SK-N-MC (cell line): ENCODE measurements around a stretch of chr7.

GRCh38 chr7:72838251-72838885 lies 10.4 kb upstream of the TYW1B start:
- RRBS: no CpG with 5 or more reads among the region's 7 CpGs

DNA sequence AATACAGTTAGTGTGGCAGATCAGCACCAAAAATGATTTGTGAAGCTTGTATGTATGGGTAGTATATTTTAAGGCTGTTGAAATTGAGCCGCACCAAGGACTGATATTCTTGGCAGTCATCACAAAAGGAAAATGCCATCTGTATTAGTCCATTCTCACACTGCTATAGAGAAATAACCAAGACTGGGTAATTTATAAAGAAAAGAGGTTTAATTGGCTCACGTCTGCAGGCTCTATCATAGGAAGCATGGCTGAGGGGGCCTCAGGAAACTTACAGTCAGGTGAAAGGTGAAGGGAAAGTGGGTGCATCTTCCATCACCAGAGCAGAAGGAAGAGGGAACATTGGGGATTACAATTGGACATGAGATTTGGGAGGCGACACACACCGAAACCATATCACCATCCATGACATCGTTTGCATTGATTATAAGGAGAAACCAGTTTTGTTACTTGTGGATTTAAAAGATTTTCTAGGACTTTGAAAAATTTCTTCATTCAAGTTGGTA lies 42.9 kb upstream of the POM121 start:
- RRBS: no CpG with 5 or more reads among the region's 5 CpGs

GRCh38 chr7:72914520-72914973 lies 10.3 kb upstream of the POM121 start:
- RRBS: no CpG with 5 or more reads among the region's 8 CpGs

- RRBS: no CpG with 5 or more reads among the region's 13 CpGs
Observed at GRCh38 chr7:72944284-72945025, 19.6 kb downstream of the POM121 start.

- RRBS: no CpG with 5 or more reads among the region's 13 CpGs
Observed at GRCh38 chr7:73291768-73292393, 16.7 kb downstream of the NSUN5 start.

GRCh38 chr7:73303631-73304448 lies 4.8 kb downstream of the NSUN5 start:
- RRBS: no CpG with 5 or more reads among the region's 40 CpGs

DNA sequence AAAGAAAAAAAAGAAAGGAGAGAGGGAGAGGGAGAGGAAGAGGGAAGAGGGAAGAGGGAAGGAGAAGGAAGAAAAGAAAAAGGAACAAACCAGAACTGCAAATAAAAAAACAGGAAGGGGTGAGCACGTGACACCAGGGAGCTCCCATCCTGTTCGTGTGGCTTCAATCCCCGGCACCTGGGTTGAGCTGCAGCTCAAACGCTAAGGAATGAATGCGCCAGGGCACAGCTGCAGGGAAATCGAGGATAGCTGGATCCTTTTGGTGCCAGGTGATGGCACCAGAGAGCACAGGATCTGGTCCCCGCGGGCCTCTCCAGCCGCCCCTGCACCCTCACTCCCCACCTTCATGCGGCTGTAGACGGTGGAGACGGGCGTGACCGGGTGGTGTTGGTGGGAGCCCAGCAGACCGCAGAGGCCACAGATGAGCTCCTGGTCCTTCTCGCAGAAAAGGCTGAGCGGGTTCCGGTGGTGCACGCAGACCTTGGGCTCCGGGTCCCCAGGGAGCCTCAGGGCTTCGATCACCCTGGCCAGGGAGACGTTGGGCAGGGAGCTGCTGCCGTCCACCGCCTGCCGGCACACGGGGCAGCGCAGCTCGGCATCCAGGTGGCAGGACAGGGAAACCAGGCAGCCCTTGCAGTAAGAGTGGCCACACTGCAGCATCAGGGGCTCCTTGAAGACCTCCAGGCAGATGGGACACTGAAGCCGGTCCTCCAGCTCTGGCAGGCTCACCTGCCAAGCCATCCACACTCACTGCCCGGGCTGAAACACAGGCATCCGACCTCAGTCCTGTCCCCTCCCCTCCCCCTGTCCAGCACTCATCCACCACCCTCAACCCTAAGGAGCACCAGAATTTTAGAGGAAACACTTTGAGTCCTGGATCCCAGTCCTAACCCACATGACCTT lies 3.6 kb downstream of the TRIM50 start:
- RRBS: 93% methylated on average over 3 of the region's 31 CpGs

DNA sequence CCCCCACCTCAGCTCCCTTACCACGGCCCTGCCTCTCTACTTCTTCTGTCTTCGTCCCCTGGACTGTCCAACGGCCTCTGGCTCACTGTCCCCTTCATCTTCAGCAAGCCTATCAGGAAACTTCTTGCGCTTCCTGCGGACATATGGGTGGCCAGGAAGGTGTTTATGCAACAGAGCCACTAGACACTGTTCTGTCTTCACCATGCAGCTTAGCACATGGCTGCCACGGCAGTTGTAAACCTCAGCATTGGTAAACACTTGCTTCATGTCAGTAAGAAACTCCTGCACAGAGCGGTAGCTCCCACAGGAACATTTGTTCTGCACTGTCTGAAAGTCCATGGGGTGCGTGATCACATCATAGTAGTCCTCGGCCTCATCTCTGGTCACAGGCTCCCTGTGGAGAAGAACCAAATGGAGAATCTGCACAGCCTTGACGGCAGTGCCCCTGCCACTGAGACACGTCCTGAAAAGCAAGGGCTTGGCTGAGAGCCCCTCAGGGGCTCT lies 8.6 kb downstream of the FZD9 start:
- RRBS: no CpG with 5 or more reads among the region's 11 CpGs

- RRBS: no CpG with 5 or more reads among the region's 6 CpGs
Observed at GRCh38 chr7:73555709-73556149, 1.8 kb downstream of the BCL7B start.

DNA sequence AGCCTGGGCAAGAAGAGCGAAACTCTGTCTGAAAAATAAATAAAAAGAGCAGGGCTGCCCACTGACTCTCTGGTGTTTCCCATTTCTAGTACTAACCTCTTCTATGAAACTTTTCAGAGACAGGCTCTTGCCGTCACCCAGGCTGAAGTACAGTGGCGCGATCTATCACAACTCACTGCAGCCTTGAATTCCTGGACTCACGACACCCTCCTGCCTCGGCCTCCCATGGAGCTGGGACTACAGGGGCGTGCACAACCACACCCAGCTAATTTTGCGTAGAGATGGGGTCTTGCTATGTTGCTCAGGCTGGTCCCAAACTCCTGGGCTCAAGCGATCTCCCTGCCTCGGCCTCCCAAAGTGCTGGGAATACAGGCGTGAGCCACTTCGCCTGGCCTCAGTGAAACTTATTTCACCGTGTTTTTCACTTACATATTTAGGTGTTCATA lies 812 bp downstream of the TBL2 start:
- RRBS: no CpG with 5 or more reads among the region's 13 CpGs

GRCh38 chr7:73600317-73601103 lies 22.1 kb upstream of the TBL2 start:
- RRBS: 97% methylated on average over 6 of the region's 20 CpGs

DNA sequence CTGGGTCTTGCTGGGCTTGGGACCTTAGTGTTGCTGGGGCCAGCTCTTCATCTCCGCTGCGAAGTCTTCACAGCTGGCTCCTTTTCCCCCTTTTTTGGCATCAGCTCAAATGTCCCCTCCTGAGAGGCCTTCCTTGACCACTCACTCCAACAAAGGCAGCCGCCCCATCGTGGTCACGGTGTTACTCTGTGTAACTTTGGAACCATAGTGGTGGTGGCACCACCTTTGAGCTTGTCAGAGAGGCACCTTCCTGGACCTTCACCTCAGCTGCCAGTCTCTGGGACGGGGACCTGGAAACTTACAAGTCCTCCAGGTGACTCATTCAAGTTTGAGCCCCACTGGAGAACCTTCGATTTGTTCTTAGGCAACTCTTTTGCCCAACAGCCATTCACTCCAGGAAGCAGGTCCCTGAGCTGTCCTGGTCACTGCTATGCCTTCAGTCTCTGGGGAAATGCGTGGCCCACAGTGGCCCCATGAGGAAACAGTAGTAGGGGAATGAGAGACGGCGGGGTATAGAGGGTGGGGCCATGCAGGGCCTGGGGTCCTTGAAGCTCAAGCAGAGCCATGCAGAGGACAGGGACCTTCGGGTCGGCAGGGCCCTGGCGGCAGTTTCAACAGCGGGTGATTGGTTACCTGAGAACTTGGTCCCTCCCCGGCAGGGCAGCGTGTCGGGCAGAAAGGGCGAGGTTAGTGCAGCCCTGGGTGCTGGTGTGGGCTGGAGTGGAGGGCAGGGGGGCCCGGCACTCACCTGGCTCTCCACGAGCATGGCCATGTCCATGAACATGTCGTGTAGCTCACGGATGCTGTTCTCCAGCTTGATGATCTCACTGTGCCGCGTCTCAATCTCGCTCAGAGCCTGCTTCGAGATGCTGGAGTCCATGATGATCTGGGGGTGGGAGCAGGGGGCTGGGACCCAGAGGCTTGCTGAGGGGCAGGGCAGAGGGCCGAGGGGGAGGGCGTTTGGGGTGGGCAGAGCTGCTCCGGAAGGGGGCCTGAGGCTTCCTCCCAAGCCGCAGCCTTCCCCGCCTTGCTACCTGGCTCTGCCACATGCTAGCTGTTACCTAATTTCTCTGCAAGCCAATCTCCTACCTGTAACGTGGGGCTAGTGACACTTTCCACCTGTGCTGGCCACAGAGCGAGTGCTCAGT lies 17.0 kb downstream of the STX1A start:
- RRBS: 95% methylated on average over 5 of the region's 33 CpGs

- RRBS: no CpG with 5 or more reads among the region's 5 CpGs
Observed at GRCh38 chr7:73881266-73881765, 20.4 kb downstream of the TMEM270 start.

DNA sequence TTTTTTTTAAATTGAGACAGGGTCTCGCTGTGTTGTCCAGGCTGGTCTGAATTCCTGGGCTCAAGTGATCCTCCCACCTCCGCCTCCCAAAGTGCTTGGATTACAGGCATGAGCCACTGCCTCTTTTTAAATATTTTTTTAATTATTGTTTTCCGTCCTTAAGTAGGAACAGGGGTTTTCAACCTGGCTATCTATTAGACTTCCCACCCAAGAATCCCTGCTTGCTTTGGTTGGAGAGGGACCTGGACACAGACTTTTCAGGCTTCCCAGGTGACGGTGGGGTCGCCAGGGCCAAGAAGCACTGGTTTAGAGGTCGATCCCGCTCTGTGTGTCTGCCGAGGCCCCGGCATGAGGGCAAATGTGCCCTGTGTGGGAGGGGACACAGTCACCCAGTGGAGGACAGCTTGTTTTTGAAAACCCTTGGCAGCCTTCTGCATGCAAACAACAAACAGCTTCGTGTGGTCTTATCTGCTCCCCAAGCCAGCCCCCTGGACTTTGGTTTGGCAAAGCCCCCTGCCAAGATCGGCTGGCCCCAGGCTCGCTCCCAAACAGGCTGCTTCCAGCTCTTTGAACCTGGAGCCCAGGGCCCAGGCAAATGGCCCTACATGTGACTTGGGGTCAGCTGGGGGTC lies 2.7 kb downstream of the ELN start:
- RRBS: no CpG with 5 or more reads among the region's 12 CpGs

GRCh38 chr7:74093529-74094447 lies 10.2 kb downstream of the LIMK1 start:
- RRBS: 32% methylated on average over 4 of the region's 26 CpGs

GRCh38 chr7:74195362-74196744 lies 14.0 kb upstream of the LAT2 start:
- RRBS: no CpG with 5 or more reads among the region's 36 CpGs

- RRBS: 47% methylated on average over 7 of the region's 36 CpGs
Observed at GRCh38 chr7:74306534-74307539, 17.6 kb downstream of the CLIP2 start.

DNA sequence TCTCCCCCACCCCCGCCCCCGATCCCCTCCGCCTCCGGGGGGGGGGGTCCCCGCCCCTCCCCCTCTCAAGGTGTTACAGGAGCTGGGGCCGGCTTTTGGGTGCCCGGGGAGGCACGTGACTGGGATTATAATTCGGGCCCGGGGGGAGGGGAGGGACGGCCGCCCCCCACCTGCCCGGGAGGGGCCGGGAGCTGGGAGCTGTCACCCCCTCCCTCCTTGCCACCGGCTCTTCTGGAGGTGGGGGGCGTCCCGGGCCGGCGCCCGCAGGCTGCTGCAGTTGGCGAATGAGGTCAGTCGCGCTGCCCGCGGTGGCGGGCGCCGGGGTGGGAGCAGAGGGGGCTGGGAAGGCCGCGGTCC lies 496 bp downstream of the GTF2IRD1 start:
- RRBS: 2% methylated on average over 10 of the region's 30 CpGs

GRCh38 chr7:74462563-74463058 lies 8.9 kb downstream of the GTF2IRD1 start:
- RRBS: 98% methylated on average over 6 of the region's 15 CpGs

GRCh38 chr7:74472695-74473165 lies 19.0 kb downstream of the GTF2IRD1 start:
- RRBS: no CpG with 5 or more reads among the region's 8 CpGs